PC-3 (cell line): ENCODE measurements around a stretch of chr16.

DNA sequence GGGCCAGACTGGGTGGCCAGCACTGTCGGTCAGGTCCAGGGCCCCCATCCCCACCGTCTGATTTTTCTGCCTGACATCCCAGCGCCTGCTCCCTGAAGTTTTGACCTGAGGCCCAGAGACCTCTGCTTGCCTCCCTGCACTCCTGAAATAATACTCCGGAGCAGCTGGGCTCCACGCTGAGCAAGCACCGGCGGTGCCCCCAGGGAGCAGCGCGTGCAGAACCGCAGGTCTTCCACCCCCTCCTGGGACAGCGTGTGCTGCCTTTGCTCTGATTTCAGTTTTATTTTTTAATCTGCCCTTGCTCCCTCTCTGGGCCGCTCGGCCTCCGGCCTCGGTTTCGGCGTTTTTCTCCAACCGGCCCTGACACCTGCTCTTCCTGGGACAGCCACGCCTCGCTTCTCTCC lies 132.4 kb upstream of the GSE1 start:
- RAMPAGE, long total RNA = no peak

DNA sequence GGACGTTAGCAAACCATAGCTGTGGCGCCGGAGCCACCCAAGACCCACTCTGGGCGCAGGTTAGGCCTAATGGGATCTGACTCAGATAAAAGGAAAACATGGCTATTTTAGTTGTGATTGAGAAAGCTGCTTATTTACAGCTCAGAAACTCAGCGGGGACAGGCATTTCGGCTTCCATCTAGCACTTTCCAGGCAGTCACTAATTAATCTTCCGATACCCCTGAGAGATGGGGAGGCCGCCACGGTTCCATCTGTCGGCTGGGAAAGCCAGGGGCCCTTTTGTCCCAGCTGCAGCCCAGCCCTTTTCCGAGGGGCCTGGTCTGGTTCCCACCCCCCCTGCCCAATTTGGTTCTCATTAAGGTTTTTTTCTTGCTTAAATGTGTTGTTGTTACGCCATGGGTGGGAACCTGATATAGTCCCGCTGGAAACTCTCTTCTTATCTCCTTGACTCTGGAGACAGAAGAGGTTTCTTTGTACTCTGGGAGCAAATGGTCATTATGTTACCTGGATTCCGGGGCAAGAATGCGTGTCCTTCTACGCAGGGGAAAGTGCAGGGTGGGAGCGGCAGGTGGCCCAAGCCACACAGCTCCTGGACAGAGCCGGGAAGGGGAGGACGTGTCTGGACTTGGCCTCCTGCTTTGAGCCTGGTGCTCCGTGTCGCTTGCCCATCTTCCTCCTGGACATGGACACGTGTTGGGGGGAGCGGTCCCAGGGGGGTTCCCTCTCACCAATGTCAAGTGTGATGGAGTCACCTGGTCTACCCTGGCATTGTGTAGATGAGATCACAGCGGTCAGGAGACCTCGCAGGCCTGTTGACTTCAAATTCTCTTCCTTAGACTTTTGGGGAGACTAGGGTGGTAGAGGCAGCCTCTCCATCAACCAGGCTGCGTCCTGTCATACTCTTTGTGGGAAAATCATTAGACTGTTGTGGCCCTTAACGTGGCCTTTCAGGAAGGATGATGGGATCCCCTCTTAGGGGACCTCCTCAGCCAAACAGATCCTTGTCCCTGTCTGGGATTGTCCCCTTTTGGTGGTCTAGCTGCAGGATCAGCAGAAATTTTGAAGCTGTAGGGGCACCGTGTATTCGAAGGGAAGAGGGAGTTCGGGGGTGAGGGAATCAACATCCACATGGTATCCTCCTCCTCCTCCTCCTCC lies 50.7 kb upstream of the GSE1 start:
- RAMPAGE, long total RNA = no peak

GRCh38 chr16:85573878-85574769 lies 39.0 kb upstream of the GSE1 start:
- RAMPAGE, long total RNA = no peak

GRCh38 chr16:85605150-85606469 lies 7.5 kb upstream of the GSE1 start:
- RAMPAGE, long total RNA = no peak

DNA sequence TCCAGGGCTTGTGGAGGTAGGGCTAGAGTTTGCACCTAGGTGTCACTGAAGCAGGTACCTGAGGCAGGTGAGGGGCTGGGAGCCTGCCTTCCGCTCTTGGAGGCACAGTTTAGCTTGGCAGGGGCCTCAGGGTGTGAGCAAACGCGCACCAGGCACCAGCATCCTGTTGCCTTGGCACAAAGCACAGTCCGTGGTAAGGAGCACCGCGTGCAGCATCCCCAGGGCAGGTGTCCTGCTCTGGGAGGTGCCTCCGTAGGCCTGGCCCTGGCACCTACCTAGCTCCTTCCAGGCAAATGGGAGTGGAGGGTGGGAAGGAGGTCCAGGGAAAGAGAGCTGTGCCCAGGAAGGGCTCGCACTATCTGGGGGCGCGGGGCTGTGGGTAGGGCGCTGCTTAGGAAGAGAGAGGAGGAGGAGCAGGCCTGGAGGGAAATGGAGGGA lies 3.1 kb upstream of the GSE1 start:
- RAMPAGE, long total RNA = no peak

DNA sequence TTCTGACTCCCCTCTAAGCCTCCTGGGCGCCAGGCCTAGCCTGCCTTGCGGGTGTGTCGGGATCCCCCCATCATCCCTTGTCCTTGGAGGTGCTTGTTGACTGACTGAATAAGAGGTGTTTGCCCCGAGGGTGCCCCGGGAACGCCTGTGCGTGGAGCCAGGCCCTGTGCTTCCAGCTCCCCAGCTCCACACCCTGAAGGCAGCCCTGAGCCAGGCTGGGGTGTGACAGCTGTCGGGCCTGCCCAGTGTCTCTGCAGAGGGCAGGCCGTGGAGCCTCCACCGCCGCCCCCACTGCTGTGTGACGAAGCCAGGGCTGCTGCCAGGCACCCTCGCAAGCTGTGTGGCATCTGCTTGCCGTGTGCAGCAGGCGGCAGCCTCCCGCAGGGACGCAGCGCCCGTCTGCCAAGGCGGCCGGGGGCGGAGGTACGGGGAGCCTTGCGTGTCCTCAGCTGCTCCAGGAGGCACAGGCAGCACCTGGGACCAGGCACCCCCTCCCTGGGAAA lies 26.4 kb downstream of the GSE1 start:
- RAMPAGE, long total RNA = no peak

DNA sequence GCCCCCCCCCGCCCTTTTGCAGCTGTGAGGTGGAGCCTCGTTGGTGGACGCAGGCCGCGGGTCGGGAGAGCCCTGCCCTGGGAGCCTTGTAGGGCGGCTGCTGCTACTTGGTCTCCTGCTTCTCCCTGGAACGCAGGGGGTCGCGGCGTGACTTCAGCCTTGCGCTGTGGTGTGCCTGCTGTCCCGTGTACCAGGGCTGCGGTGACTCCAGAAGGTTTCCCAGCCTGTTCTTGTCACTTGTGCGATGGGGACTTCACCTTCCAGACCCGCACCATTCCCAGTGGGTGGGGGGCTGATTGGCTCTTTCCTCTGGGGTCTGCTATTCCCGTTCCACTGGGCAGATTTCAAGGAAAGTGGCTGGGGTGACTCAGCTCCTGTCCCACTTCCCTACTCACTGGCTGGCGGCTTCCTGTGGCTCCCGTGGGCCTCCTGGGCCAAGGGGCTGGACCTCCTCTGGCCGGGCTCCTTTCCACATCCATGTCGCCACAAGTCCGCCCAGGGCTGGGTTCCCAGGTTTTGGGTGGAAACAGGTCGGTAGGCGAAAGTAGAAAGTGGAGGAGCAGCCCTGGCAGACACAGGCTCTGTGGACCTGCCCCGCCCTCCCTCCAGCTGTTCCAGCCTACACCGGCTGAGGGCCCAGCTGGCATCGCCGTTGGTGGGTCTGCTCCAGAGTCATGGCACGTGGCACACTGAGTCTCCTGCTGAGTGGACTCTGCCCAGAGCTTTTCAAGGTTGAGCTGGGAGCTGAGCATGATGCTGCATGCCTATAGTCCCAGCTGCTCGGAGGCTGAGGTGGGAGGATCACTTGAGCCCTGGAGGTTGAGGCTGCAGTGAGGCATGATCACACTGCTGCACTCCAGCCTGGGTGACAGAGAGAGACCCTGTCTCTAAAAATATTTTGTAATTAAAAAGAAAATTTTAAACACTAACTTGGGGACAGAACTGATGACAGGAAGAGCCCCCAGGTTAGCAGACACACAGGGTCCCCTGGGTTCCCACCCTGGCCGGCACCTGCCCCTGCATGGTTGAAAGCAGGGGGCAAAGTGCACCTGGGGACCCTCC lies 28.6 kb downstream of the GSE1 start:
- RAMPAGE, long total RNA = no peak

DNA sequence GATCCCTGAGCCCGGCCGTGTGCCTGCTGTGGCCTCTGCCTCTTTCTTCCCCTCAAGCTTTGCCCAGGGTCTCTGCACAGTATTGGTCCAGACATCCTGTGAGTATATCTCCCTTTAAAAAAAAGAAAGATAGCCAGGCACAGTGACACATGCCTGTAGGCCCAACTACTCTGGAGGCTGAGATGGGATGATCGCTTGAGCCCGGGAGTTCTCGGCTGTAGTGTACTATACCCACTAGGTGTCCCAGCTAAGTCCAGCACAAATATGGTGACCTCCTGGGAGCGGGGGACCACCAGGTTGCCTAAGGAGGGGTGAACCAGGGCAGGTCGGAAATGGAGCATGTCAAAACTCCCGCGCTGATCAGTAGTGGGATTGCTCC lies 29.5 kb downstream of the GINS2 start:
- RAMPAGE, long total RNA = no peak

DNA sequence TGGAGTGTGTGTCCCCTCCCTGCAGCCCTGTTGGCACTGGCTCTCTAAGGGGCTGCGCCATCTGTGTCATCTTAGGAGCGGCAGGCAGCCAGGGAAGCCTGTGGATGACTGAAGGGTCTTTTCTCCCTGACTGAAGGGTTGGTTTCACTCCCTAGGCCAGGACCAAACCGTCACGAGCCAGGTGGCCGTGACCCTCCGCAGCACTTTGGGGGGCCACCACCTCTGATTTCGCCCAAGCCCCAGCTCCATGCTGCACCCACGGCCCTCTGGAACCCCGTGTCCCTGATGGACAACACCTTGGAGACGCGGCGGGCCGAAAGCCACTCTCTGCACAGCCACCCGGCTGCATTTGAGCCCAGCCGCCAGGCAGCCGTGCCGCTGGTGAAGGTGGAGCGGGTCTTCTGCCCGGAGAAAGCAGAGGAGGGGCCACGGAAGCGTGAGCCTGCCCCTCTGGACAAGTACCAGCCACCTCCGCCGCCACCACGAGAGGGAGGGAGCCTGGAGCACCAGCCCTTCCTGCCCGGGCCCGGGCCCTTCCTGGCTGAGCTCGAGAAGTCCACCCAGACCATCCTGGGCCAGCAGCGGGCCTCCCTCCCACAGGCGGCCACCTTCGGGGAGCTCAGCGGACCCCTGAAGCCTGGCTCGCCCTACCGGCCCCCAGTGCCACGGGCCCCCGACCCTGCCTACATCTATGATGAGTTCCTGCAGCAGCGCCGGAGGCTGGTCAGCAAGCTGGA lies 27.6 kb downstream of the GINS2 start:
- RAMPAGE, long total RNA = no peak

DNA sequence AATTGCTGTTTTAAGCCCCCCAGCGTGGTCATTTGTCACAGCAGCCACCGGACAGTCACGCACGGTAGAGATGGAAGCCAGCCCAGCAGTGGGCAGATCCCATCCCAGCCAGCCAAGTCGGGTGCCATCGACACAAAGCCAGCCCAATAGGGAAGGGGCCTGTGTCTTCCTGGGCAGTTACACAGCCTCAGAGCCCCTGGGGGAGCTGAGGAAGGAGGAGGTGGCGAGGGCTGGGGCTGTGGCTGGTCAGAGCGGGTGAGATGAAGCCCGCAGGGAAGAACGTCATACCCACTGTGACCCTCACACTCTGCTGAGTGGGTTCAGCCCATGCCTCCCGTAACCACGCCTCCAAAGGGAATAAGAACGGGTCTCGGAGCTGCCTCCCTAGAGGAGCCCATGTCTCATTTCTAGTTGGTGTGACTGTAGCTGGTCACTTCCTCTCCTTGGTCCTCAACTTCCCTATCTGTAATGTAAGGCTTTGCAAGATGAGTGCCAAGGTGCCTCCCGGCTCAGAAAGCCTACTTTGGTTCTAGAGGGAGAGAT lies 20.9 kb downstream of the C16orf74 start:
- RAMPAGE, long total RNA = no peak

GRCh38 chr16:85832607-85833114 lies 33.2 kb downstream of the COX4I1 start:
- RAMPAGE, long total RNA = no peak

DNA sequence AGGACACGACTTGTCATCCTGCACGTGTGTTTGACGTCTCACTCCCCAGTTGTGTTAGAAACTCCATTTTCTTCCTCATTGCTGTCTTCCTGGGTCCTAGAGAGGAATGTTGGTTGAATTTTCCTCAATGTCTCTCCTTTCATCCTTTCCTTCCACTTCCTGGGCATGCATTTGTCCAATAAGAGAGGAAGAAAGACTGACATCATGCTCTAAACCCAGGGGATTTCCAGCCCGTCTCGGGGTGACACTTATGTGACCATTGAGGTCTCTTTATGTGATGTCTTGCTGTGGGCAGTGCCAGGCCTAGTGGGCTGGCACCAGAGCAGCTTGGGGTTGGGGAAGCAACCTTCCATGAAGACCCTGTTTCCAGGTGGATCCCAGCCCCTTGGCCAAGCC lies 39.7 kb upstream of the IRF8 start:
- RAMPAGE, long total RNA = no peak

GRCh38 chr16:85888622-85889344 lies 10.2 kb upstream of the IRF8 start:
- RAMPAGE, long total RNA = no peak

DNA sequence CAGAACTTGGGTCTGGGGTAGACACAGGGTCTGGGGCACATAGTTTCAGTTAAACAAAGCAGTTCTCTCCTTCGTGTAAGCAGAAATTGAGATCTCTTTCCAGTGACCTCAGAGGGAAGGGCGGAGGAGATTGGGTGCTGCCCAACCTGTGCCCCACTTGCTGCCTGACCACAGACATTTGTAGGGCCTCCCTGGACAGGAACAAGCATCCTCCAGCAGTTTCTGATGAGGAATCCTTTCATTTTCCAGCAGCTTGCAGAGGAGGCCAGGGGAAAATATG lies 10.2 kb downstream of the IRF8 start:
- RAMPAGE, long total RNA = no peak

DNA sequence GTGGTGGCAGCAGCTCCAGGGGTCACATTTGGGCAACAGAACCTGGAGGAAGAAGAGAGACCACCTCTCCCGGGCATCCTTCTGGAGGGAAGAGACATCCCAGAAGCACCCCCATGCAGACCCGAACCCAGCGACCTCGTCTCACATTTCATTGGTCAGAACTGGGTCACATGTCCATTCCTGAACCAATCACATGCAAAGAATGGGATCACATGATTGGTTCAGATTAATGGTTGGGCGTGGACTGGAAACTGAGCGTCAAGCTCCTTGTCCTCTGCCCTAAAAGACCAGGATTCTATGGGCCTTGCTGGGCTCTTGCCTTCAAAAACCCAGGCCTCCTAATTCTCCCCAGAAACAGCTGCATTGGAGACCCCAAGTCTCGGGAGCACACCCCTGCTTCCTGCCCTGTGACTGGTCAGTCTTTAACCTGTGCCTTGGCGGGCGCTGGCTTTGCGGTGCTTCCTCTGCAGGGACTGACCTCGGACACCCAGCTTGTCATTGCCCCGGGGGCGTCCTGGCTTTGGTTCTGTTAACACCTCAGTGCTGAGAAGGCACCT lies 63.3 kb downstream of the IRF8 start:
- RAMPAGE, long total RNA = no peak

DNA sequence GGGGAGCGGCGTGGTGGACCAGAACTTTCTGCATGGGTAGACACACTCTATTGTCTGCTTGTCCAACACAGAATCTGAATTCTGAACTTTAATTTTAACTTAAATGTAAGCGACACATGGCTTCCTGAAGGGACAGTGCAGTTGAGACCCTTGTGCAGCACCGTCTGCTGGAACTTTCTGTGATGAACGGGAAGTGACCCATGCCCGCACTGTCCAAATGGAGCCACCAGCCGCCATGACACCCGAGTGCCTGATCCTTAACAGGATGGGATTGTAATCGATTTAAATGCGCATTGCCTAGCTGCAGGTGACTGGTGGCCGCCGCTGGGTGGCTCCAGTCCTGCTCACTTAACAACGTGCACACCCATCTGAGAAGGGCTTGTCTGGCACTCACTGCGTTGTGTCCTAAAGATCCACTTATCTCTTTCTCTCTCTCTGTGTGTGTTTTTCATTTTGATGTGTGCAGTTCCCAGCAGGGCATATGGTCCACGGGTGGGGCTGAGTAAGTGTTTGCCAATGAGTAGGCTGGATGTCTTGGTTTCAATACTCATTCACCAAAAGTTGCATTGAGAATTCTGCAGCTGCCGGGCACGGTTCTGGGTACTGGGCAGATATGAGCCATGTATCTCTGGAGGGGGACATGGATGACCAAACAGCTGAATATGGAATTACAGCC lies 80.6 kb downstream of the IRF8 start:
- RAMPAGE, long total RNA = no peak

- RAMPAGE, long total RNA = no peak
Measured at GRCh38 chr16:85986656-85987627, 88.0 kb downstream of the IRF8 start.

GRCh38 chr16:86171294-86171546 lies 272.3 kb downstream of the IRF8 start:
- RAMPAGE, long total RNA = no peak

DNA sequence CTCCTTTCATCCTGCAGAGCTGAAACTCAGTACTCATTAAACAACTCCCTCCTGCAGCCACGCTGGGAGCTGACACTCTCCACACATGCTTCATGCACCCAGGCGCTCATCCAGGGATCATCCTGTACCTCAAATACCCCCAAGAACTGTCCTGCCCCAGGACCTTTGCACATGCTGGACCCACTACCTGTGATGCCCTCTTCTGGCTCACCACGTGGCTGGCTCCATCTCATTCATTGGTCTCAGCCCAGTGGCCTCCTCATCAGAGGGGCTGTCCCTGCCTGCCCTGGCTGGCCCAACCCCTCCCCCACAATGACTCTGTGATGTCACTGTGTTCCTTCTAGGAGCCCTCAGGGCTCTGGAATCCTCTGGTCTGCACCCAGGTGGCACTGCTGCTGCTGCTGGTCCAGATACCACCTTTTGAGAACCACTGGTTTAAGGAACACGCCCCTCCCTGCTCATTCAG lies 160.9 kb upstream of the FOXF1 start:
- RAMPAGE, long total RNA = no peak

GRCh38 chr16:86494782-86495434 lies 15.4 kb upstream of the FOXF1 start:
- RAMPAGE, long total RNA = no peak